ENCODE measurements around a stretch of chr2.

- PRO-cap: no peak
Observed at GRCh38 chr2:156310066-156310285, 22.5 kb downstream of the NR4A2 start.

DNA sequence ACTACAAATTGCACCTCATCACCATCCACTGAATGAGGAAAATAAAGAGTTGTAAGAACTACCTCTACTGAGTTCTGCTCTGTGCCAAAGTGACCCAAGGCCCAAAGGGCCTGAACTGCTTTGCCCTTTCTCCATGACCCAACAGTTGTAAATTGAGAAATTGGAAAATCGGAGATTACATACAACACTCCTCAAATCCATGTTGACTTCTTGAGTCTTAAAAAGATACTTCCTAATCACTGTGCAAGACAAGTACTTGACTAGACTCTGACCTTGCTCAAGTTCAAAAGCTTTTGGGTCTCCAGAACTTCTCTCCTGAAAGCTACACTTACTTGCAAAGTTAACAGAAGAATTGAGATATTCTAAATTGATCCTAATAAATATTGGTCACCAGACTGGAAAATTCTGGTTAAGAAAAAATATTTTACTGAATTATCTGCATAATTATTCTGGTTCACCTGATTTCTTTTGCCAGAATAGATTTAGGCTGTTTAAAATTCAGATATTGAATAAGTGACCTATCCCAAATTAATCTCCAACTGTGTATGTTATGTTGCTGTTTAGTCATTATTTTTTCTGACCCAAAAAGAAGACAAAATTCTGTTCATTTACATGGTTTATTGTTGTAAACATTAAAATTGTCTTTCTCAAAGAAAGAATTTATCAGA lies 8.6 kb downstream of the NR4A2 start:
- PRO-cap: no peak
- RRBS: no CpG with 5 or more reads among the region's 1 CpG

GRCh38 chr2:156333741-156334708 lies 1.5 kb upstream of the NR4A2 start:
- PRO-cap: bidirectional peak, plus-strand start at chr2:156333947, minus-strand start at chr2:156333933; bidirectional peak, plus-strand start at chr2:156334571, minus-strand start at chr2:156334487; bidirectional peak, plus-strand start at chr2:156334856, minus-strand start at chr2:156334675
- RRBS: 7% methylated on average over 7 of the region's 74 CpGs

DNA sequence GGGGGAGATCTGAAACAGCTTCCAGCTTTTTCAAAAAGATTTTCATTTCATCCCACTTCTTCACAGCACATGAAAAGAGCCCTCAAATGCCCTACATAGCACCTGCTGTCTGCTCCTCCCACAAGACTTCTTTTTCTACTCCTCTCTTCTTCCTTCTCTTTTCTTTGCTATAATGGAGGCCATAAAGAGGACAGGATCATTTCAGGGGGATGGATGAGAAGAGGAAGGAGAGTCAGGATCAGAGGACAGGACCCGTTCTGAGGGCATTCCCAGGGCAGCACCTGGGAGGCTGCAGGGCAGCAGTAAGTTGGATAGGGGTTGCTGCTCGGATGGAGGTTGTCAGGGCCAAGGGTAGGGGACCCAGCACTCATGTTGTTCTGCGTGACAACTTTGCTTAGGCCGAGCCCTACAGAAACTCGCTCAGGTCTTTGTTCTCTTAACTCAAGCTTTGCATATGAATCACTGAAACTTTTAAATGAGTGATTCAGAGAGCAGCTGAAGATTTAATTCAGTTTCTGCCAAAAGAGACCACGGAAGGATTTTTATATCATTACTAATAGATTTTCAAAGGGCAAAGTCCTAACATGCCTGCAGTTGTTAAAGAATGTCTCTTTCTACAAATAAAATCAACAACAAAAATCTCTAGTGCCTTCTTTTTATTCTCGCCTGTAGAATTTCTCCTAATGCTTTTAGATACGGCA lies 11.2 kb upstream of the GALNT5 start:
- PRO-cap: no peak
- RRBS: no CpG with 5 or more reads among the region's 8 CpGs

GRCh38 chr2:157397391-157398073 lies 46.4 kb downstream of the CYTIP start:
- PRO-cap: no peak
- RRBS: no CpG with 5 or more reads among the region's 4 CpGs

GRCh38 chr2:157404069-157404784 lies 39.7 kb downstream of the CYTIP start:
- PRO-cap: no peak
- RRBS: no CpG with 5 or more reads among the region's 3 CpGs

DNA sequence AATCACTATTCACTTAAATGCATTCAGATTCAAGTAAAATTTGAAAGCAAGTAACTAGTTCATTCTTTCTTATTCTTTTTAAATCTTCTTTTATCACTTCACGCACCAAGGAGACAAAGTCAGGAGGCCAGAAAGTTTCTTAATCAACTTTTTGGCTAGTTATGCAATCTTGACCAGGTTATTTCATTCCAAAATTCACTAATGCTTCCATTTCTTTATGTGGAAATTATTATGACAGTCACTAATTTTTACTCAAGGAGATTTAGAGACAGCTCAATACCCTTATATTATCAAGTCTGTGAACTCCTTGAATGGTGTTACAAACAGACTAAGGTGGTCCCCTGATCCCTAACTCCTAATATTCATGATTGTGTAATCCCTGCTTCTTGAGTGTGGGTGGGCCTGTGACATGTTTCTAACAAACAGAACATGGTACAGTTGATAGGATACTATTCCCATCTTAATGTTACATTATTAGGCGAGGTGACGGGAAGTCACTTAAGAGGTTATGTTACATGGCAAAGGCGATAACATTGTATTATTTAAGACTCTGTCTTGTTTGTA lies 32.4 kb downstream of the CYTIP start:
- PRO-cap: no peak
- RRBS: no CpG with 5 or more reads among the region's 4 CpGs

GRCh38 chr2:157415542-157416359 lies 28.1 kb downstream of the CYTIP start:
- PRO-cap: no peak
- RRBS: 94% methylated on average over 3 of the region's 15 CpGs

- PRO-cap: no peak
- RRBS: no CpG with 5 or more reads among the region's 1 CpG
Observed at GRCh38 chr2:157433298-157433709, 10.6 kb downstream of the CYTIP start.

DNA sequence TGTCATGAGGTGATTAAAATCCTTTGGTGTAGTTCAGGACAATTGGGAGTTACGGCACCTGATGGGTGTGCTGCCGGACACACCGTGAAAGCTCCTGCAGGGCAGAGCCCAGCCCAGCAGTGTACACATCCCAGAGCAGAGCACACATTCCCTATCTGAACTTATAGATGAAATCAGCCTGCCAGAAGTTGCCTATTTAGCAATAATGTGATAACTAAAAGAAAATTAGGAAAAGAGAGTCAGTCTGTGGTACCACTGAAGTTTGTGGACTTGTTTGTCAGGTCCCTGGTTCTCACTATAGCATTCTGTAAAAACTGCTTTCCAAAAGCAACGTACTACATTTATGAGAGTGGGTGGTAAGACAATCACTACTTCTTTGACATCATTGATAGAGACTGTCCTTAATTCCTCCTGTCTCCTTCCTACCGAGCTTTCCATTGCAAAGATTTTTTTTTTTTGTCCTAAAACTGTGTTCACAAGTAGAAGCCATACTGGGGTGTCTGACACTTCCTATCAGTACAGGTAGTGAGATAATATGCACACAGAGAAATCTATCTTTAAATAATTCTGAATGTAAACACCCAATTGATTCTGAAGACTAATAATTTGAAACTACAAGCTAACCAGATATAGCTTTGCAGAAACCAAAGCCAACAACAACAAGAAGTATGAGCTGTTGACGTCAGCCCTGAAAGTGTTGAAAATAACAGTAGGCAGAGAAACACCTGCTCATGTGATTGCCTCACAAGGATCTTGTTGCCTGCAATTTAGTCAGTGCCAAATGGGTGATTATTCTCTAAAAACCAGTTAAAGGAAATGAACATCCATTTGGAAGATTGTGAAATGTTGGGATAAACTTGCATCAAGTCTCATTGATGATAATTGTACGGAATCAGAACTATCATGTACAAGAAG lies 3.1 kb downstream of the CYTIP start:
- PRO-cap: no peak
- RRBS: no CpG with 5 or more reads among the region's 7 CpGs

DNA sequence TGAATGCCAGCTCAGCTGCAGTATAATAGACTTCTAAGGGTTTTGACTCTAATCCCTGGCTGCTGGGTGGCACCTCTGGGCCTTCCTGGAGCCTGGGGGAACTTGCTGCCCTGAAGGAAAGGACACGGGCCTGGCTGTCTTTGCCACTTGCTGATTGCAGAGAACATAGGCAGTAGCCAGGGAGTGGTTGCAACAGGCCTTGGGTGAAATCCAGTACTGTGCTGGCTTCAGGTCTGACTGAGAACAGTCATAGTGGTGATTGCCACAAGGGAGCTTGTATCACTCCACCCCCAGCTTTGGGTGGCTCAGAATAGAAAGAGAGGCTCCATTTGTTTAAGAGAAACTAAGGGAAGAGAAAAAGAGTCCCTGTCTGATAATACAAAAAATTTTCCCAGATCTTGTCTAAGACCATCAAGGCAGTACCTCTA lies 36.8 kb upstream of the CYTIP start:
- PRO-cap: no peak
- RRBS: no CpG with 5 or more reads among the region's 1 CpG

GRCh38 chr2:157741722-157742485 lies 113.2 kb upstream of the ACVR1C start:
- PRO-cap: no peak
- RRBS: no CpG with 5 or more reads among the region's 14 CpGs

DNA sequence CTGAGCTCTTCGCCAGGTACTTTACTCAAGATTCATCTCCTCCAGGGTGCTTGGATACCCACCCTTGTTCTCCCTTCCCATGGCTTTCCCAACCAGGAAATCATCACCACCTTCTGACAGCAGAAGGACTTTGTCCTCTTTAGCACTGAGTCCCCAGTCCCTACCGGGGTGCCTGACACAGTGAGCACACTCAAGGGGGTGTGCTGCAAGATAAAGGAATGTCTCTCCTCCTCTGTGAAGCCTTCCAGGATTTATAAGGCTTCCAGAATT lies 39.6 kb downstream of the ACVR1 start:
- PRO-cap: no peak
- RRBS: no CpG with 5 or more reads among the region's 2 CpGs

DNA sequence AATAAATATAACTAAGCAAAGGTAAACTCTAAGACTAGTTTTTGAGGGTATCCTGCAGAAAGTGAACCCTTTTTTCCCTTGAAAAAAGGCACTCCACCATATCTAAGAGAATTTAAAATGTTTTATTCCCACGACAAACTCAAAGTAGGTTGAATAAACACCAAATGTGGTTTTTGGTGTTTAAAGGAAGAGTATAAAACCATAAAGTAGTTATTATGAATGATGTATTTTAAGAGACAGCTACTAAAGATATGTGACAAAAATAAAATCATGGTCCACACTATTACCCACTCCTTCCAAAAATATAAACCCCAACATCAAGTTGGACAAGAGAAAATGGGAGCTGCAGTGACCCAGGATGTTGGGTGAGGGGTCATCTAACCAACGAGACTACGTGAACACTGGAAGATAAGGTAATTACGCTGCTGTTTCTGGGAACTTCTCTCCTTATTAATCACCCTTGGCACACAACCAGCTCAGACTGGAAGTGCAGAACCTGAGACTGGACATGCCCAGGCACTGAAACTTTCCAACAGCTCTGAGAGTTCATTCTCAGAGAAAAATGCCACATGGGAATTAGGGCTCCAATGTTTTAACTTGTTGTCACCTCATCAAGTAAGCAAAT lies 135.4 kb downstream of the CCDC148 start:
- PRO-cap: no peak
- RRBS: no CpG with 5 or more reads among the region's 4 CpGs

DNA sequence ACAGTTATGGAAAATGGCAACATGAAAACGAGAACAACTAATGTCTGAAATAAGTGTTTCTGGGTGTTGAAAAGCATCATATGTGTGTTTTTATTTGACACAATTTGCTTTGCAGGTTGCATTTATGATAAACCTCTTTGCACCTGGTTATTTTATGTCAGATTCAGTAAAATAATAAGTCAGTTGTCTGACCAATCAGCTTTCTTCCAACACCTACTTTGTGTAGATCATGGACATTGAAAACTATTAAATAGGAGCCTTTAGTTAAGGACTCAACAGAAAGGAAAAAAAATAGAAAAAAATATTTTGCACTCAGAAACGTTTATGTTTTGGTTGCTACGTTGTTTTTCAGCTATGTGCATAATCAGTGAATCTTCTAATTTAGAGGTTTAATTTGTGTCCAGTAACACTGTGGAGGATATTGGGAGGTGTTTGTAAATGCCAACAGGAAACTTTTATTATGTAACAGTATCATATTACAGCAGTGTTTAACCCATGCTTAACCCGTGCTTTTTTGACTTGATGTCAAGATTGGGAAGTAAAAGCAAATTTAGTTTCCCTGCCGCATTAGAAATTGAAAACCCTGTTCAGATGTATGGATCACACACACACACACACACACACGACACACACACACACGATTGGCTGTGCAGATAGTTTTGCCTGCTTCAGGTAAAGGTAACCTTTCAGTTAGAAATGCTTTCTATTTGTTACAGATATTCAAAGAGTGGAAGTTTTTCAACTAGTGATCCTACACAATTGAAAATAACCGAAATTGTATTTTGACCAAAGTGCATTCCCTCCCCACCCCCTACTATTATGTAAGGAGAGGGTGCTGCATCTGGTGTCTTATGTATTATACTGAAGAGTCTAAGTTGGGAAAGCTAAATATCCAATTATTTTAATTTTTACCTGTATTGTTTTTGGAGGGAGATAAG lies 2.7 kb downstream of the PKP4 start:
- PRO-cap: no peak
- RRBS: no CpG with 5 or more reads among the region's 8 CpGs

GRCh38 chr2:158558240-158558663 lies 101.5 kb downstream of the PKP4 start:
- PRO-cap: no peak
- RRBS: no CpG with 5 or more reads among the region's 2 CpGs

GRCh38 chr2:158620818-158621415 lies 164.2 kb downstream of the PKP4 start:
- PRO-cap: no peak
- RRBS: no CpG with 5 or more reads among the region's 5 CpGs

DNA sequence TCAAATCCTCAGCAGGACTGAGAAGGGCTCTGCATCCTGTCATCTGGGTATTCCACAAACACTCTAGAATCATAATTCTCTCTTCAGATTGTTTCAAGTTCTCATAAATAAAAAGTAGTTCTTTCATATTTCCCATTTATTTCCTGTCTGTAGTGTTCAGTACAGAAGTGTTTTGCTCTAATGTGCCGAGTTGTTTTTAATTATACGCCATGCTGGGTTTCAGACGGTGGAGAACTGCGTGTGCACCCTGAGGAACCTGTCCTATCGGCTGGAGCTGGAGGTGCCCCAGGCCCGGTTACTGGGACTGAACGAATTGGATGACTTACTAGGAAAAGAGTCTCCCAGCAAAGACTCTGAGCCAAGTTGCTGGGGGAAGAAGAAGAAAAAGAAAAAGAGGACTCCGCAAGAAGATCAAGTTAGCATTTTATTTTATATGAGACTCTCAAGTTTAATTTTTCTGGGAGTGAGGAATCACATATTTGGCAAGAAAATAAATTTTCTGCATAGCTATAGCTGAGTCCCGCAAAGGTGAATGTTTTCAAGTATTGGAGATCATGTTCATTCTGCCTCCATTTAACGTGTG lies 132.4 kb upstream of the DAPL1 start:
- PRO-cap: no peak
- RRBS: no CpG with 5 or more reads among the region's 10 CpGs

GRCh38 chr2:158680389-158681122 lies 114.6 kb upstream of the DAPL1 start:
- PRO-cap: no peak
- RRBS: no CpG with 5 or more reads among the region's 4 CpGs

DNA sequence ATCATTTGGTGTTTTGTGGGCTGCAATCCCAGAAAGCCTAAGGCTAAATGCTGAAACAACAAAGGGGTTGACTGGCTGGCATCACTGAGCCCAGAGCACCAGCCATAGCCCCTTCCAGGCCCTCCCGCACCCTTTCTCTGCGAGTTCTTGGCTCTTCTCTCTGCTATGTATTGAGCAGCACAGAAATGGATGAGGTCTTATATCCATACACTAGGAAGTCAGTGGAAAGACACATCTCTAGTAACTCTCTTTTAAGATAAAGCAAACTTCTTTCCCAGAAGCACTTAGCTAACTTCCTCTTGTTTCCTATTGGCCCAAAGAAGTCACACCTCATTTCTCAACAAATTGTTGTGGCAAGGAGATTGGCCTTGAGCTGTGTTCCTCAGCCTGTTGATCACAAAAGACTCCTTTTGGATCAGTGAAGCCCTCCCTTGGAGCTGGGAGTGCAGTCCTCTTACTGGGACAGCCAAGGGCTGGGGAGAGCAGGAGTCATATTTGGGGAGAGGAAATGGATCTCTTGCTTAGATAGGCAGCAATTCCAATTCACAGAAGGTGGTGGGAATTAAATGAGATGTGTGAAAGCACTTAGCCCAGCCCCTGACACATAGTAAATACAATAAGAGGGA lies 51.3 kb upstream of the DAPL1 start:
- PRO-cap: no peak
- RRBS: no CpG with 5 or more reads among the region's 2 CpGs

Measured in Caco-2 (cell line).